Thoracic aorta (tissue), 1 donor: Measurements from ENCODE around the genes CGAS, FILIP1 and TENT5A.

DNA sequence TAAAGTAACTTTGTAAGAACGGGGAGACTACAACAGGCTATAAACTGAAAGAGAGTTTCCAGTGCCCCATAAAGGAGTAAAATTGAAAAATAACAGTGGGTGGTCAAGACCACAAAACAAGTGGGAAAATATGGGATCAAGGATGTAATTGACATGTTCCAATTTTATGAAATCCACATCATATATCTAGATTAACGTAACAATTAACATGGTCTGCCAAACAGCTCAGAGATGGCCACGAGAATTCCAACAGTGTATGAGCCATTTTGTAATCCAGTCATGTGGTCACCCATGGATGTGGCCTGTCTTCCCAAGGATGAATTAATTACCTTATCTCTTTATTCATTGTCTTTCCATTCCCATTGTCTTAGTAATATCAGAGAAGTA is 194.6 kb downstream of the KCNQ5 start:
- RAMPAGE, long total RNA, result no peak

- RAMPAGE, long total RNA, result no peak
Measured at GRCh38 chr6:73299327-73299689, 36.3 kb upstream of the KHDC1 start.

DNA sequence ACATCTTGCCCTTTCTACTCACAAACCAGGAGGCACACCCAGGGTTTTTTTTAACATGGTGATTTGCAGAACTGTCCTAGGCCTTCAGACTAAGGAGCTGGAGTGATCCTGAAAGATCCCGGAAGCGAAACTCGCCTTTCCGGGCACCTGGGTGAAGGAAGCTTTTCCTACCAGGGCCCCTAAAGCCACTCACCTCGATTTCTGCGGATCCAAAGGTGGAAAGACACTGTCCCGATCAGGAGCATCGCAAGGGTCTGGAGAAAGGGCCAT is 44.8 kb downstream of the DPPA5 start:
- RAMPAGE, long total RNA, result no peak

GRCh38 chr6:73451784-73452544 is at the start of gene CGAS:
Gene CGAS (minus strand): TSS chr6:73452297.
- RAMPAGE, long total RNA, result no peak

- RAMPAGE, long total RNA, result no peak
Measured at GRCh38 chr6:73518735-73519467, 1.9 kb downstream of the EEF1A1 start.

DNA sequence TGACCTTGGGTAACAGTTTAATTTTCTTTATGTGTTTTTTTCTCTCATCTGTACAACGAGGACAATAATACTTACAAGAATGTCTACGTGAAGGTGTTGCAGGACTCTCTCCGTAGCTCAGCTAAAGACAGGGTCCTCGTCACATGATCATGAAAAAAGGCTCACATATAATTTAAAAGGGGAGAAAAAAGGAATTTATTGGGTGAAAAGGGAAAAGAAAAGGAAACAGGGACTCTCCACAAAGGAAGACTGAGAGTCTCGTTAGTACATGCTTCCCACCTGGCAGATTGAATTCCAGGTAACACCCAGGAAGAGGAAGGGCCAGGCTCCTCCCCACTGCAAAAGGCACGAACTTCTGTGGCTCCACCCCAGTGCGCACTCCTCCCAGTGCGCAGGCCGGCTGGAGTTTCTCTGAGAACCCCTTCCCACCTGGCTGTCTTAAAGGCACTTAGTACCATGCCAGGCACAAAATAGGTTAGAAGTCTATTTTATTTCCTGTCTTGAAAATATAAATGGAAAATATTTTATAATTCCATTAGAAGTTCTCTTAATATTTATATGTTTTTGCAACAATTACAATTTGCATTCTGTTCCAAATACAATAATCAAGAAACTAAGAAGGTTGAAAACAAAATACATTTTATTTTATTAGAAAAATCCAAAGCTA is 129.9 kb downstream of the COL12A1 start:
- RAMPAGE, long total RNA, result no peak

DNA sequence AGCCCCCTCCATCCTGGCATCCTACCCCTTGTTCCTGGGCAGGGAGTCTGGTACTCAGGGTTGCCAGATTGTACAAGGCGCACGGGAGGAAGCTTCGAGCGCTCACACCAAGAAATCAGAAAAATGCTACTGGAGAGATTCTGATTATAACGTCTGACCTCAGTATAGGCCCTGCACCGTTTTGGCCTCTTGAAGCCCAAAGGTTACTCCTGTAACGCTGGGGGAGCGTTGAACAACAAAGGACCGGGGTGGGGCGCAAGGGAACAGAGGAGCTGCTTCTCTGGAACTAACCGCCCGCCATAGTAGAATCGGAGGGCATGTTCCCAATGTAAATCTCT is 1.1 kb upstream of the COL12A1 start:
- RAMPAGE, long total RNA, result no peak

- RAMPAGE, long total RNA, result no peak
Measured at GRCh38 chr6:75268083-75268455, 16.5 kb downstream of the TMEM30A start.

DNA sequence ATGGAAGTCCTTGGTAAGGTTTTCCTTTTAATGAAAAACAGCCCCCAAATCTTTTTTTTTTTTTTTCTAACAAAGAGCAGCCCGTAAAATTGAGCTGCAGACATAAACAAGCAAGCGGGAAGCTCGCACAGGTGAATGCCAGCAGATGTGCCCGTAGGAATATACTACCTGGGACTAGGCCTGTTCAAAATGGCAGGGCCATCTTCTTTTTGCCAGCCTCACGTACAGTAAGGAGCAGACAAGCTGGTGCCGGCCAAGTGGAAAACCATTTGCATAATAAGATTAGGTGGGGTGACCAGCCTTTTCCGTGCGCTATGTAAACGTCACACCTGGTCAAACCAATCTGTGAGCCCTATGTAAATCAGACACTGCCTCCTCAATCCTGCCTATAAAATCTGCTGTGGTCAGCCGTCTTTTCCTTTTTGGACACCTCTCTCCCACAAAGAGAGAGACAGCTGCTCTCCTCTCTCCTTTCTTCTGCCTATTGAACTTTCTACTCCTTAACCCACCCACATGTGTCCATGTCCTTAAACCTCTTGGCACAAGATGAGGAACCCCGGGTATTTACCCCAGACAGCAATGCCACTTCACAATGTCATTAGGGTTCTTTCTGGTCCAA is 60.8 kb upstream of the TMEM30A start:
- RAMPAGE, long total RNA, result no peak

DNA sequence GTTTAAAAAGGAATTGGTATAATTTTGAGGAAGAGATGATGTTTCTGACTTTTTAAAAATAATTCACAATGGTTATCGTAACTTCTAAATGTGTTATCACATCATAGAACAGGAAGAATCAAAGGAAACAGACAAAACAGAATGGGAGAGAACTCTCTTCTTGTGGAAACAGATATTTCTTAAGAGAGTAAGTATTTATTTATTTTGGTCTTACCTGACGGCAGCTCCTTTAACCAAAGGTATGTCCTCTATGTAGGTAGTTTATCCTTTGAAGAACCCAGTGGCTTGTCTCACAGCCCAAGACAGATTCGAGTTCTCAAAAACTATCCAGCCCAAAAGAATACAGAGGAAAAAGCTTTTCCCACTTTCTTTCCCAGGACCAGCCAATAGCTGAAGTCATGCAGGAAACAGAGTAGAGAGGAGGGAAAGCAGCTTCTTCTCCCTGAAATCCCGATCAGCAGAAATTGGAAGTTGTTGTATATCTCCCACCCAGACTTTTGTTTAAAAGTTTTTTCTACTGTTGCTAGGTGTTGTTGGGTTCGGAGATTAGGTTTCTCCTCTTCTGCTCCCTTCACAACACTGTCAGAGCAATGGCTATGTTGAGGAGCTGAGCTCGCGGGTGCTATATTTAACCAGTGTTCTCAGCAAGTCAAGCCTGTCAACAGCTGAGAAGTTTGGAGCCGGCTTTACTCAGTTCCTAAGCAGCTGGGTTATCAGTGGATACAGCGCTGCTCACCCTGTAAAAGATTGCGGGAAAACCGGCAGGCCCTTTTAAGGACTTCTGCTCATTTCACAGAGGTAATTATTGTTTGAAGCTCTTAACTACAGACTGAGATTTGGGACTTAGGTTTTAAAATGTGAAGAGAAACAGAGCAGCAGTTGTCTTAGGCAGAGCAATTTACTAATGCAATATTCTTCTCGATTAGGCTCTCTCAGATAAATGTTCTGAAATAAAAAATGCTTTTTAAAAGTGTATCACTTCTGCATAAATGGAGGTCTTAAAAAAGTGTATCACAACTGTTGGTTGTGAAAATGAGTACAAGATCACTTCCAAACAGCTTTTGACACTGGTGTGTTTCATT is at the start of gene FILIP1:
Gene FILIP1 (minus strand): TSS at position 601 of the 1,082 bp plus-strand sequence.
- RAMPAGE, long total RNA, result start-site peak on the minus strand centred at position 324 of the sequence, 41 bp wide, 88 reads; start-site peak on the minus strand centred at position 593 of the sequence, 27 bp wide, 141 reads

- RAMPAGE, long total RNA, result no peak
Measured at GRCh38 chr6:75889898-75890276, 140.8 kb downstream of the MYO6 start.

GRCh38 chr6:76441734-76442405 is 369.4 kb upstream of the IMPG1 start:
- RAMPAGE, long total RNA, result no peak

GRCh38 chr6:77456360-77457046 is 6.8 kb downstream of the HTR1B start:
- RAMPAGE, long total RNA, result no peak

DNA sequence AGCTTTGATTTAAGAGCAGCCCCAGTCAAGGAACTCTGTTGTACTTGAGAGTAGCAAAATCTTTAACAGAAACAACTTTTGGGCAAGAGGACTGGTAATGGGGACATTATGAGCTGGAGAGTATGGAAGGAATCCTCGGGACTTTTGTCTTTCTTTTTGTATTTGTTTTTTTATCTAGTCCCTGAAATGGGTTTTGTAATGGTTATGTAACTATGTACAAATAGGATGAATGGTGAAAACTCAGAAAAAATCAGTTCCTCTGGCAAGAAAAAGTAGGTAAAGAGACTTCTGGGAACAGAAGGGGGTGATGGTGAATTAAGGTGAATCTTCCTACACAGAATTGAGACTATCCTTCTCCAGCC is 186.2 kb downstream of the MEI4 start:
- RAMPAGE, long total RNA, result no peak

DNA sequence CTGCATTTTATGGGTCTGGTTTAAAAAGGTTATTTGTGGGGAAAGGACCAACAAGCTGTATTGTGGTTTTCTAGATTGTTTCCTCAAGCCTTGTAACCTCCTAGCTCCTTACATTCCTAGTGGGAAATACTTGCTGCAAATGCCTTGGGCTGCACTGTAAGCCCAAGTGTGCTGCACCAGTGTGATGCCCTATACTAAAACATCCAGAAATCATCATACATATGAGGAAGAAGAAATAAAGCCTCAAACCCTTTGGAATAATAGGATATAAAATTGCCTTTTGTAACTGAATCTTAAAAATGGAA is 1.7 kb upstream of the PHIP start:
- RAMPAGE, long total RNA, result no peak

DNA sequence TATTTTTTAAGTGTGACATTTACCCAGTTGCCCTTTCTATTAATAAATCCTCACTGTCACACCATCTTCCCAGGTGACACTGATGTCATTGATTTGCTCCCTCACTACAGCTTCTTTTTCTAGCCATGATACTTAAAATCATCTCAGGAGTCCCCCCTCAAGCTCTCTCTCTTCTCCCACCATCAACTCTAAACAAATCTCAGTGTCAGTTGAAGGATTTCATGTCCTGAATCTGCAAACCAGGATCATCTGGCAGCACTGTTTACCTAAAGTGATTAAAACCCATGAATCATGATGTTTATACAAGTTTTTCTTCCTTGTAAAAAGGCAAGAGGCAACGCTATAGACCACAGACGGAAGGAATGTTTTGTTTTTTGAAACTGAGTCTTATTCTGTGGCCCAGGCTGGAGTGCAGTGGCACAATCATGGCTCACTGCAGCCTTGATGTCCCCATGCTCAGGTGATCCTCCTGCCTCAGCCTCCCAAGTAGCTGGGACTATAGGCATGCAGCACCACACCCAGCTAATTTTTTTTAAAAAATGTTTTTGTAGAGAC is 30.2 kb upstream of the SH3BGRL2 start:
- RAMPAGE, long total RNA, result no peak

- RAMPAGE, long total RNA, result no peak
Measured at GRCh38 chr6:80389614-80390085, 283.2 kb downstream of the BCKDHB start.

DNA sequence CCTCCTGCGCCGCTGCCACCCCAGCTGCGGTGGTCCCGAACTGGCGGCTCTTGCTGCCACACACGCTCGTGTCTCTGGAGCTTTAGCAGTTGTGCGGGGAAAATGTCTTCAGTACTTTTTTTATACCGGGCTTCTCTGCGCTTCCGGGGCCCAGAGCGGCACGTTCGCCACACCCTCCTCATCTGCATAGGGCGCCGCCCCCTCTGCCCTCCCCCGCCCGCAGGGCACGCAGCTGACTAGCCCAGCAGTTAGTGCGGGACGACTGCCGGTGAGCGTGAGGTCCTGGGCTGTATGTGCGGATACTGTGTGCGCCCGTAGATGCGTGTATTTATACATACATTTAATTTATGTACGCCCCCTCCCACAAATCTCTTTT is at the start of gene TENT5A:
Gene TENT5A (minus strand): TSS at position 95 of the 376 bp plus-strand sequence.
- RAMPAGE, long total RNA, result no peak

GRCh38 chr6:81891903-81892362 is 139.5 kb upstream of the TENT5A start:
- RAMPAGE, long total RNA, result no peak

GRCh38 chr6:81910519-81910893 is 158.0 kb upstream of the TENT5A start:
- RAMPAGE, long total RNA, result no peak